Paraaortic lymph node (tissue), 1 donor: ENCODE measurements around a stretch of chr18.

GRCh38 chr18:74373273-74374001, 57.8 kb downstream of the C18orf63 start:
- PRO-cap: no peak

DNA sequence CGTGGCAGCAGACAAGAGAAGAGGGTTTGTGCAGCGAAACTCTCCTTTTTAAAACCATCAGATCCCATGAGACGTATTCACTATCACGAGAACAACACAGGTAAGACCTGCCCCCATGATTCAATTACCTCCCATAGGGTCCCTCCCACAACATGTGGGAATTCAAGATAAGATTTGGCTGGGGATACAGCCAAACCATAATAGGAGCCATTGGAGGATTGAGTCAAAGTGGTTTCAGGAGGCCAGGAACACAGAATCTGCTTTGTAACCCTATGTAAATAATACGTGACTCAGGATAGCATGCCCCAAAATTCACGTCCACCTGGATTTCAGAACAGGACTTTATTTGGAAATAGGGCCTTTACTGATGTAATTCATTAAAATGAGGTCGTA, 16.1 kb upstream of the CNDP2 start:
- PRO-cap: no peak

DNA sequence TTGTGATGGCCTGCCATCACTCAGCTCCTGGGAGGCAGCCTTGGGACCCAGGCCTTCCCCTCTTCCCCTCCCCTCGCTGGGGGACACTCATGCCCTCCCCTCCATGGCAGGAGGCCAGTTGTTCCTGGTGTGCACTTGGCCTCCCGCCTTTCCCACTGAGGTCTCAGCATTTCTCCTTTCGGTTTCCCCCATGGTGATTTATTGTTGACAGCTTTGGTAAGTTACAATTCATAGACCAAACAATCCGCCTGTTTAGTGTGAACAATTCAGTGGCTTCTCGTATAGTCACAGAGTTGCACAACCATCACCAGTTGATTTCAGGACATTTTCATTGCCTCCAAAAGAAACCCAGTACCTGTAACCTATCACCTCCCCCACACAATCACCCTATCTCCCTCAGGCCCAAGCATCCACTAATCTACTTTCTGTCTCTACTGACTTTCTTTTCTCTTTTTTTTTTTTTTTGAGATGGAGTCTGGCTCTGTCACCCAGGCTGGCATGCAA, 10.1 kb upstream of the CNDP1 start:
- PRO-cap: no peak

GRCh38 chr18:74694446-74694772, 96.7 kb downstream of the ZNF407 start:
- PRO-cap: no peak

DNA sequence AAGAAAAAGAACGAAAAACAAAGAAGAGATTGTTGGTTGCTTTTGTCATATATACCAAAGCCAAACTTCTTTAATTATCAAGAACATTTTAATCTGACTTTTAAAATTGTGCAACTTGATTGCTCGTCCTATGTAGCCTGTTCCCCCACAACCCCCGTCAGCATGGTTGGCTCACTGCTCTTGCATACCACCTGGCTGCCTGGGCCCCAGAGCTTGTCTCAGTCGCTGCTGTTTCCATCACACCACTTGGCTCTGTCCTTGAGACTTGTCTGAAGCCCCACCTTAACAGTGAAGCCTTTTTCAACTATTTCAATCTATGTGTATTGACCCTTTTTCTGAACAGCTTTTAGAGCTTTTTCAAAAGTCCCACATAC, 270.8 kb downstream of the ZNF407 start:
- PRO-cap: no peak

- PRO-cap: no peak
Observed at GRCh38 chr18:75207306-75207879, 1.5 kb downstream of the PTGR3 start.

DNA sequence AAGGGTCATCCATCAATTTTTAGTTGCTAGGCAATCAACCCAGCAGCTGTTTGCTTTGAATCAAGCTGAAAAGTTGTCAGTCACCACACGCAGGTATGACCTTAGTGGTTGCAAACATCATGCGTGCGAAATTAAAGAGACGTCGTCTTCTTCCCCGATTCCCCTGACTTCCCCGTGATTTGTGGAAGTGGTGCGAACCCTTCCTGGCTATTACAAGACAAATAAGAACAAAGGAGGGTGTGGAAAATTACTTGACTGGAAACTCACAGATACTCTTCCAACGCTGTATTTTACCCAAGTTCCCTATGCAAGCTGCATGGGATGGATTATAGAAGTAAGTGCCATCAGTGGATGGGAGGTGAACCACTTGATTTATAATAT, 20.0 kb downstream of the TSHZ1 start:
- PRO-cap: no peak

DNA sequence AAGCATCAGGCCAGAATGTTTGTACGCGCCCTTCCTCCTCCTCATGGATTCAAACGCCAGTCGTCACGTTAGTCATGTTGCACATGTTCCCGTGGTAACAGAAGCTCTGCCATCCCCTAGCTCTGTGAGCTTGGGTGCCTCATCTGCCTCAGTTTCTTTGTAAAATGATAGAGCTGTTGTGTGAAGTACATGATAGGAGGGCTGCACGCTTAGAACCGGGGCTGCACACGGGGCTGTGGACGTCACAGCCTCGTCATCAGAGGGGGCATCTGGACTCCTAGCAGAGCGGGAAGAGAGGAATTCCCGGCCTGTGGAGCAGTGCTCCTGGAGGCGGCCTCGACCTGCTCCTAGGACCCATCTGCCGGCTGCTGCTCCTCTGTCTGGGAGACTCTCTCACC, 47.1 kb downstream of the TSHZ1 start:
- PRO-cap: no peak

GRCh38 chr18:76064956-76065329, 430.1 kb downstream of the ZNF516 start:
- PRO-cap: no peak

- PRO-cap: no peak
Observed at GRCh38 chr18:76449922-76450811, 44.9 kb downstream of the ZNF516 start.

DNA sequence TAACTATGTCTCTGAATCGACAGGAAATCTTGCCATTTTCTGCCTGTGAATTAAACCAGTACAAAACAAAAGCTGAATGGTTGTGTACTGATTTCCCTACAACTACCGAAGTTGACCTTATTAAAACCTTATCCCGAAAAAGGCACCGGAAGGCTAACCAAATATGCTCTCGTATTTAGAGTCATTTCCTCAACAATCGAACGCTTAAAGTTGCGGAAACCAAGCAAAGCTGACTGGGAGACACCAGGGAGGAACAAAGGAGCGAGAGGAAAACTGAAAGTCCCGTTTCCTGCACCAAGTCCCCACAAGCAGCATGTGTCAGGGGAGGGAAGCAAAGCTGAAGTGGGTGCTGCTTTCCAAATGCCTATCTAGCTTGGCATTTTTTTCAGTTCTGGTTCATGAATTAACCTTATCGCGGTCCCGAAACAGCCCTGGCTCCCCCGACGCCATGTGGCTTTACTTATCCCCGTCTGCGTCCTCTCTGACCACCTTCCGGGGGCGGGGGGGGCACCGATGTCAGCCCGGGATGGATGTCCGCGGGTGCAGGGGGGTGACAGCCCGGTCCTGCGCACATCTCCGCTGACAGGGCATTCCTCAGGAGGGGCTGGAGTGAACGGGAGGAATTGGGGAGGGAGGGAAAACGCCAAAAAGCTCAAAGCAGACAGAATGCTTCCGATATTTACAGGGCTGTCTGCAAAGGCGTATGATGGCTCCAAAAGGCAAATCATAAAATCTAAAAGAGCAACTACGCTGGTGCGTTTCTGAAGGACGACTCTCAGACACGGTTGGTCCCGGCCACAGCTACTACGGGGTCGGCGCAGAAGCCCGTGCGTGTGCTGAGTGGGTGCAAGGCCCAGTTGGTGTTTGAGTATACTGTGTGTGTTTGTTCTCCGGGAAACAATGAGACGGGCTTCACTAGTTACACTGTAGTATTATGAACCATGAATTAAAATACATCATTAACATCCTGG, 43.9 kb downstream of the ZNF516 start:
- PRO-cap: bidirectional peak, plus-strand start at position 236 of the sequence, minus-strand start at position 306 of the sequence; bidirectional peak, plus-strand start at position 600 of the sequence, minus-strand start at position 433 of the sequence

DNA sequence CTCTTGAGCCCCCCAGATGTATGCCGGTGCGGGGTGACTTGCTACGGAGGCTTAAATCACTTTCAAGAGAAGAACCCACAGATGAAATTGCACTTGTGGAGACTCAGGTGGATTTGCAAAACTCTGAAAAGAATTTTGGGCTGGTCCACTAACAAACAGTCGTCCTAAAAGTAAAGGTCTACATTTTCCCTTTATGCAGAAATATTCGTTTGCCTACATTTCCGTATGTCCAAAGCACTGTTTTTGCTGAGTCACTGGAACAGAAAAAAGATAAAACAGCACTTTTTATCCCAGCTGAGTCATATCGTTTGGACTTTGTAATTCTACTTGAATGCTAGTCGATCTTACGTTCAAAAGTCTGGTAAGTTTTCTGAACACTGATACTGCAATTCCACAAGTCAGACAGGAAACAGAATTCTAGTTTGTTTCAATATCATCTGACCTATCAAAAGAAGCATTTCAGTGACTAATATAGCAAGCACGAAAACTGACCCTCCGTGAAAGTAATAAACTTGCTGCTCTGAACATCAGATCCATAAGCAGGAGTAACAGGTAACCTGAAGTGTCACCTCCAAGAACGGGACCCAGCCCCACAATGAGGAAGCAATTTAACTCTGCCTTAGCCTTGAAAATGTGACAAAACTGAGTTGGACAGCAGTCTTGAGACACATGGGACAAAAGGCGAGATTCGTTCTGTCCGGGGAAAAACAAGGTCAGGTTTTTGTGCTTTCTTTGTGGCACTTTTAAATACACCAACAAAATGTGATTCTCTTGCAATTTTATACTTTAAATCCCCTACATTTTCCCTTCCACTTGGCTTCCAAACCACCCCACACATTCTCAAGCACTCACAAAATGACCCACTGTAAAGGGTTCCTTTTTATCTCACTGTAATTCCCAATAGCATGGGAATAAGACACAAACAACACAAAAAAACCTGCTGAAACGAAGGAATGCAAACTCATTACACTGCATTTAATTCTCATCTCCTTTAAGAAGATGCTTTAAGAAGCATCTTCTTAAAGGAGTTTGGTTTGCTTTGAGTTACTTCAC, 17.9 kb downstream of the ZNF516 start:
- PRO-cap: no peak

DNA sequence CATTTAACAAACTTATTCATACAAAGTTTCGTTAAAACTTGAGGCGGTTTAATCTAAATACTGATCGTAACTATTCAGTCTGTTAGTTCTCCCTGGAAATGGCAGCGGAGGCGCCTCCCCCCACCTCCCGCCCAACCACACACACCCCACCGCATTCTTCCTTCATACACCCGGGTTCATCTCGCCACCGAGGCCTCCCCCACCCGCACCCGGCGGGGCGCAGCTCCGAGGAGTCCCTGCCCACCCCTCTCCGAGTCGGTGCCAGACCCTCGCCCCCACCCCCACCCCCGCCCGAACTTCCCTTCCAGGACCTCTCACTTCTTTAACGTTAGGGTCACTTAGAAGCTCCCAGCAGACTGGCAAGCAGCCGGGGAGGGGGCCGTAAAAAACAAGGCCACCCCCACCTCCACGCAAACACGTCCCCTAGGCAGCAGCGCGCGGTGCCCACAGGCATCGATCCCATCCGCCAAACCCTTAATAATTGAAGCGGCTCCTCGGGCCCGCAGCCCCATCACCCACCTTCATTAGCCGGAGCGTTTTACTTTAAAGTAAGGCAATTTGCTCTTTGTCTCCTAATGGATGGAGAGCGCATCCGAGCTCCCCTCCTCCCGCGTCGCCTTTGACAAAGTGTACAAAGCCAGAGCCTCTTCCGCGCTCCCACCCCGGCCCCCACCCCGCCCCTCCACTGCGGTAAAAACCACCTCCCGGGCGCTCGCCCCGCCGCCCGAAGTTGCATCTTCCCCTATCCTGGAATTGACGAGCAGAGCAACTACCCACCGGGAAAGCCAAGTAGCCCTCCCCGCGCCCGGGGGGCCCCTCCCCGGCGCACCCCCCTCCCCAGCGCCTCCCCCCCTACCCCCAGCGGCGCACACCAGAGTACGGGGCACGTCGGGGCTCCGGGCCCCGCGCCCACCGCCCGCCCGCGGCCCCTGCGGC, 595 bp downstream of the ZNF516 start:
- PRO-cap: unidirectional peak, minus-strand start at position 621 of the sequence

GRCh38 chr18:76610763-76611501, 115.9 kb upstream of the ZNF516 start:
- PRO-cap: no peak

- PRO-cap: unidirectional peak, plus-strand start at chr18:76678415
Observed at GRCh38 chr18:76678363-76678644, 144.1 kb upstream of the ZNF236 start.

GRCh38 chr18:76983087-76983696, 149.4 kb downstream of the MBP start:
- PRO-cap: no peak

- PRO-cap: no peak
Observed at GRCh38 chr18:76991077-76991875, 141.3 kb downstream of the MBP start.

DNA sequence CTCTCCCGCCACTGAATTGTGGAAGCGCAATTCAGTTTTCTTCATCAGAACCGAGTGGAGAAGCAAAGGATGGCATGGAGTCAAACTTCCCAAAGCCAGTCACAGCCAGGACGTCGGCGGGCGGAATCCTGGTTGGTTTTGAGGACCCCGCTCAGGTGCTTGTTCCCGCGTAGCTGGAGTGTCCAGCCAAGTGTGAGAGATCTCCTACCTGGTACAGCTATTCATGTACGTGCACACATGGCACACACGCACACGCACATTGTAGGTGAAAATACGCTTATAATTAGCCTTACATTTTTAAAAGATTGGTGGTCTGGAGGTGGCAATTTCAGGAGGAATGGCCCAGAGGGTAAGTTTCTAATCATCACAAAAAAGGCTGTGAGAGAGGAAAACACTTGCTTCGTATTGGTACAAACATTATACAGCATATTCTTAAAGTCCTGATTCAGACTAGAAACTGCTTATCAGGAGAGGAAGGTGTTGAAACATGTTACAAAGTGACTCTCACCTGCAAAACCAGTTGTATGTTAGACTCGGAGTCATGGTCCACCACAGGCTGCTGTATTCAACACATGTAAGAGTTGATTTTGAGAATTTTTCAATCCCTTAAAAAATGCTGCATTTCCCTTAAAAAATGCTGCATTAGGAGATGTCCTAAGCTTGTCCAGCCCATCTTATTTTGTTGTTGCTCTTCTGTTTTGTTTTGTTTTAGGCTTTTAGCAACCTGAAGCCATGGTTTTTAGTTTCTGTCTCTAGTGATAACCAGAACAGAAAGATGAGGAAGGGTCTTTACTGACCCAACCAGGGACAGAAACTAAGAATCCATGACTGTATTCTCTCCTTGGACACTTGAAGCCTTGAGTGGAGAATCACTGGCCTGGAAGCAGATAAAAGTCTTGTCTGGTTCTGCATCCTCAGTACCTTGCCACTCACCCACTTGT, 61.6 kb downstream of the MBP start:
- PRO-cap: no peak

GRCh38 chr18:77092204-77093228, 40.1 kb downstream of the MBP start:
- PRO-cap: no peak

- PRO-cap: no peak
Observed at GRCh38 chr18:77130009-77130618, 2.5 kb downstream of the MBP start.